Penis (tissue), 1 donor: ENCODE results near the genes PEX10 and PRDM16.

- PRO-cap = no peak
These were observed 46.2 kb downstream of the SKI start for GRCh38 chr1:2274113-2275011.

DNA sequence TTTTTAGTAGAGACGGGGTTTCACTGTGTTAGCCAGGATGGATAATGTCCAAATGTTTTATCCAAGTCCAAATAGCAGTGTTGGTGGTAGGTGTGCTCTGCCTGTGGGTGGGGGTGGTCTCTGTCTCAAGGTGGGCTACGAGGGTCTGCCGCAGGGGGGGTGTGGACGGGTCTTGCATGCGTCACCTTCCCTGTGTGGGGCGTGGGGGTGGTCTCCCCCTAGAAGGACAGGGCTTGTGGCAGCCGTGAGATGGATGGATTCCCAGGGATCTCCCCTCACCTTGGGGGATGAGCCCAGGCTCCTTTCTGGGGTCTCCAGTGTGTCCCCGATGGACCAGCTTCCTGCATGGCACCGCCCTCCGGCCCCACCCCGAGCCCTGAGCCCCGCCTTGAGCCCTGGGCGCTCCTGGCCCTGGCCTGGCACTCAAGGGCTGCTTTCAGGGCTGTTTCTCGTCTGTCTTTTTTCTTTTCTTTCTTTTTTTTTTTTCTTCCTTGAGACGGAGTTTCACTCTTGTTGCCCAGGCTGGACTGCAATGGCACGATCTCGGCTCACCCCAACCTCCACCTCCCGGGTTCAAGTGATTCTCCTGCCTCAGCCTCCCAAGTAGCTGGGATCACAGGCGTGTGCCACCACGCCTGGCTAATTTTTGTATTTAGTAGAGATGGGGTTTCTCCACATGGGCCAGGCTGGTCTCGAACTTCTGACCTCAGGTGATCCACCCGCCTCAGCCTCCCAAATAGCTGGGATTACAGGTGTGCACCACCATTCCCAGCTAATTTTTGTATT is 59.6 kb downstream of the SKI start:
- PRO-cap = no peak

- PRO-cap = no peak
These were observed 7.0 kb downstream of the MORN1 start for GRCh38 chr1:2384067-2384962.

DNA sequence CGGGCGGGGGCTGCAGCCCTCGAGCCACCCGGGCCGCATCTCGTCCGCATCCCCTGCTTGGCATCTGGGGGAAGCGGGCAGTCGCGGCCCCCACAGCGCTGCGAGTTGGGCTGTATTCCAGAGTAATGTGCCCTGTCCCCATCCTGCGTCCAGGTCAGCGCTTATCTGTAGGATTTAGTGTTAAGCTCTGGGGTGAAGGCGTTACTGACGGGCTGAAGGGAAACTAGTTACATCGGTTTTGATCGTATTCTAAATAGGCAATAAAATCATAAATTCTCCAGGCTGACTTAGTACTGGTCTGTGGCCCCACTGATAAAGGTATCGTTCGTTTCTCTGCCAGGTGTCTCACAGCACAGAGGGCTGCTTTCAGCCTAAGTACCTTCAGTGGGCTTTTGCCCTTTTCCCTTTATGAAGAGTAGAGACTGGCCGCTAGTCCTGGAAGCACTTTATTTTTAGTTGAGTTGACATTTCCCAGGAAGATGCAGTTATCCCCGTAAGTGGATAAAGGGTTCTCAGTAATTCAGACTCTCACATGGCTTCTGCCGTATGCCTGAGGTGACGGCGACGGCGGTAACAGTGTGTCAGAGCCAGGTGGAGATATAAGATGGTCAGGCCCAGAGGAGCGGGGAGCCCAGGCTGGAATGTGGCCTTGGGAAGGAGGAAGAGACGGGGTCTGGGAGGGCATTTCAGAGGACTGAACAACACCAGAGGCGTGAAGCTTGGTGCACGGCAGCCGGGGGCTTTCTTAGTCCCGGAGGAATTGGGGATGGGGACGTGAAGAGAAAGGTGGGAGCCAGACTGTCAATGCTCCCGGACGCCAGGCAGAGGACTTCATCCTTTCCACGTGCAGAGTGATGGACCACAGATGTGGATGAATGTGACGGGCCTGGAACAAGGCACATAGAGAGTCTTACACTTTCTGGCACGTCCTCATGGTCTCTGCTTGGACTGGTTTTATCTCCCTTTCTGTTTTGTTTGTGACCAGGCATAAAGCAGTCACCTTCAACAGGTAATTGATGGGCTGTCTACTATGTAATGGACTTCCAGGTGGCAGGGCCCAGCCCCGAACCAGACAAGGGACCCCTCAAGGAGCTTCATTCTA is 933 bp downstream of the RER1 start:
- PRO-cap = no peak

DNA sequence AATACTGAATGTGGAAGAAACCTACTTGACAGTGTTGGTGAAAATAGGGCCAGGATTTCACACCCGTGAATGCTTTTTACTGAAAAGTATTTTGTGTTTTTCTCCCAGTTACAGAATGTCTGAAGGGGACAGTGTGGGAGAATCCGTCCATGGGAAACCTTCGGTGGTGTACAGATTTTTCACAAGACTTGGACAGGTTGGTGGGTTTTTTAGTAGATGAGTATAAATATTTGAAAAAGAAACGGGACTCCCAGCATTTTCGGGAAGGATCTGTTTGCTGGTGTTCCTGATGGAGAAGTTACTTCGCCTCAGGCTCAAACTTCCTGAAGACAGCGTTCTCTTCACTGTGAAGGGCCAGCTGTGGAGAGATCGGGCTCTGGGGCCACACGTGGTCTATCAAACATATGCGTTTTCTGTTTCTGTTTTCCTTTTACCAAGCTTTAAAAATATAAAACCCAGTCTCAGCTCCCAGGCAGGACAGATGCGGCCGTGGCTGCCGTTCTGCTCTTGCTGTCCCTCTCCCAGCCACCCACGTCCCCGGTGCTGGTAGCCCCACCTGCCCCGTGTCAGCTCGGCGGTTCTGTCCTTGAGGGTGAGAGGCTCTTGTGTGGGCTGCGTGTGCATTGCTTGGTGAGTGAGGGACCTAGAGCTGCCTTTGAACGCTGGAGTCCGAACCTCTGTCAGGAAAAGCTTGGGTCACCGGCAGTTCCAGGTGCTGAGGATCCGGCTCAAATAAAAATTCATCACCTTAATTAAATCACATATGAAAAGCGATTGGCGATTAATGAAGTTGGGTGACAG is 4.2 kb downstream of the RER1 start:
- PRO-cap = no peak

DNA sequence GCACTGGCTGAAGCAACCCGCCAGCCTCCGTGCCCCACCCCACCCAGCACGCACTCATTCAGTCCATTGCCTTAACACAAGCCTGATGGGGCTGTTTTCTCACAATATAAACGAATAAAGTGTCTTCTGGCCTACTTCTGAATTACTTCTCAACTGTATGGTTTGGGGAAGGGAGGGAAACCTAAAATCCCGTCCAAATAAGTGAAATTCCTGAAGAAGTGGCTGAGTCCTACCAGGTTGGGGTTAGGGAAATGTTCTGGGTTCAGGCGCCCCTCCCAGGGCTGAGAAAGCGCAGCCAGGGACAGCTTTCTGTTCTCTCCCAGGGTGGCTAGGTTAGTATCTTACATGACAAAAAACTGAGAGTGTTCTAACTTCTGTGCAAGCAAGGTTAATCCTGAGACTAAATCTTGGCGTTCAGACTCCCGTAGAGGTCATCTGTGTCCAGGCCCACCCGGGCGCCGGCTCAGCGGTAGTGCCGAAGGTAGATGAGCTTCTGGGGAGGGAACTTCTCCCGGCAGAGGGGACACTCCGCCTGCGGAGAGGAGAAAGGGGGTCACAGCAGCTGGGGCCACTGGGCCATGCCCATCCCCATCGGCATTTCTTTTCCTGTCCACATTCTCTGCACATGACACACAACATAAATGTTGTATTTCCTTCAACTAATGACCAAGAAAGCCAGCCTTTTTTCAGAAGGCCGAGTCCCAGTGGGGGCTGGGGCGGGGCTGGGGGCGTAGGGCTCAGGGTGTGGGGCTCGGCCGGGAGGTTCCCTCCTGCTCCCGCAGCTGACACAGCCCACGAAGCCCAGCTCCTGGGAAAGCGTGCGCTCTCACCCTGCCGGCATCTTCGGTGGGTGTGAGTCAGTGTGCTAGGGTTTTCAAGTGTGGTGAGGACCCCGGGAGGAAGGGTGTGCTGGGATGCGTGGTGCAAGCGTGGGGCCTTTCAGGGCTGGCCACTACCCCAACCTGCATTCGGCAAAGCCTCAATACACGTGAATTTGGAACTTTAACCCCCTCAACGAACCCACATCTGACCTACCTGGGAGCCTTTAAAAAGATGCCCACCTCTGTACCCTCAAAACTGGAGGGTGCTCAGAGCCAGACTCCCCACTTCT is 6.7 kb downstream of the PEX10 start:
- PRO-cap = no peak

GRCh38 chr1:2411777-2412635 is at the start of gene PEX10:
TSS of gene PEX10 (minus strand) at chr1:2412564.
- PRO-cap = unidirectional peak, minus-strand start at chr1:2412333; bidirectional peak, plus-strand start at chr1:2412785, minus-strand start at chr1:2412543

DNA sequence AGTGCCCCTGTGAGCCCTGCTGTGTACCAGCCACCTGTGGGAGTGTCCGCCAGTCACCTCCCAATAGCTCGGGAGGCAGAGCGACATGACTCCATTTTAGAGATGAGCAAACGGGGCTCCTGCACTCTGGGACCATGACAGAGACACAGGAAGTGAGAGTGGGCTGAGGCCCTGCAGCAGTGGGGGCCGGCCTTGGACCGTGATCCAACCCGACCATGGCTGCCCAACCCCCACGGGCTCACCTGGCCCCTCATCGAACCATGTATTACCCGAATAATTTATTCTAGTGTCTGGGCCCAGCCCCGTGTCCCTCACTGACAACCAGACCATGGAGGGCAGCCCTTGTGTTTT is 8.5 kb upstream of the TNFRSF14 start:
- PRO-cap = no peak

- PRO-cap = no peak
These were observed 3.4 kb downstream of the TNFRSF14 start for GRCh38 chr1:2559493-2559990.

GRCh38 chr1:2564081-2564566 is 8.0 kb downstream of the TNFRSF14 start:
- PRO-cap = no peak

GRCh38 chr1:2564622-2565555 is 8.7 kb downstream of the TNFRSF14 start:
- PRO-cap = no peak

GRCh38 chr1:2813016-2813415 is 11.5 kb upstream of the TTC34 start:
- PRO-cap = no peak

GRCh38 chr1:2927397-2927813 is 93.9 kb upstream of the ACTRT2 start:
- PRO-cap = no peak

DNA sequence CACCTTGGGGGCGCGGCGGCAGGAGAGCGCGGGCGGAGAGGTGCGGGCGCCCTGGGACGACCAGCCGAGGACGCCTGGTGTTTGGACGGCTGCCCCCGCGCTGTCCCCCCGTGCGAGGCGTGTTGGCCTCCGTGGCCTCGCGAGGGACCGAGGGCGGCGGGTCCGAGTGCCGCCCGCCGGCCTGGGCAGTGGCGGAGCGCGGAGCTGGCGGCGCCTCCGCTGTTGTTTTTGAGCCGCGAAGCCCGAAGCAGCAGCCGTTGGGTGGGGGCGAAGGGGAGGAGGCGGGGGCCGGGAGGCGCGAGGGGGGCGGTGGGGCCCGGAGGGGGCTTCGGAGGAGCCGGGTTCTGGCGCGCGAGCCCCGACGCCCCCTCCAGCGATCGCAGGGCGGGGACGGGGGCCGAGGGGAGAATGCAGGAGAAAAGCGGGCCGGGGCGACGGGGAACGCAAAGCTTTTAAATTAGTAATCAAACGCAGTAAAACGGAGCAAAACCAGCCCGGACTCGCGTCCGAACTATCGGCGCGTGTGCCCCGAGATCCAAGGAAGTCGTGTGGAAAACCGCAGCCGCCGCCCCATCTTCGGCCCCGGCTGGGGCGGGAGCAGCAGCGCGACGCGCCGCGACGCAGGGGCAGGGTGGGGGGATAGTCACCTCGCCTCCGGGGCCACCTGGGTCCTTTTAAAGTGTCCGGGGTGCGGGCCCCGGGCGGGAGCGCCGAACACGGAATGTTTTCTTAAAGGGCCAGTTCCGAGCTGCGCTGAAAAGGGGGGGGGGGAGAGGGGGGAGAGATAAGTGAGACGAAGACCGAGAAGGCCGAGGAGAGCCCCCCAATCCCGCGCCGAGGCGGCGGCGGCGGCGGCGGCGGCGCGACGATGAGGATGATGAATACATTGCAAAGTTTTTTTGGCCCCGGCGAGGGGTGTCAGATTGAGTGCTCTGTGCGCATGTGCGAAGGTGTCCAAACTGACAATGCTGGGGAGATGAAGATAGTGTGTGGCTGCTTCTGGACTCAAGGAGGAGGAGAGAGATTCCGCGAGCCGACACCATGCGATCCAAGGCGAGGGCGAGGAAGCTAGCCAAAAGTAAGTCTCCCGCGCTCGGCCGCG is at the start of gene PRDM16:
TSS of gene PRDM16 (plus strand) at position 985 of the 1,102 bp plus-strand sequence.
- PRO-cap = unidirectional peak, plus-strand start at position 162 of the sequence; unidirectional peak, plus-strand start at position 390 of the sequence; bidirectional peak, plus-strand start at position 579 of the sequence, minus-strand start at position 548 of the sequence; bidirectional peak, plus-strand start at position 965 of the sequence, minus-strand start at position 1,016 of the sequence

- PRO-cap = no peak
These were observed 3.7 kb downstream of the PRDM16 start for GRCh38 chr1:3072499-3073336.

DNA sequence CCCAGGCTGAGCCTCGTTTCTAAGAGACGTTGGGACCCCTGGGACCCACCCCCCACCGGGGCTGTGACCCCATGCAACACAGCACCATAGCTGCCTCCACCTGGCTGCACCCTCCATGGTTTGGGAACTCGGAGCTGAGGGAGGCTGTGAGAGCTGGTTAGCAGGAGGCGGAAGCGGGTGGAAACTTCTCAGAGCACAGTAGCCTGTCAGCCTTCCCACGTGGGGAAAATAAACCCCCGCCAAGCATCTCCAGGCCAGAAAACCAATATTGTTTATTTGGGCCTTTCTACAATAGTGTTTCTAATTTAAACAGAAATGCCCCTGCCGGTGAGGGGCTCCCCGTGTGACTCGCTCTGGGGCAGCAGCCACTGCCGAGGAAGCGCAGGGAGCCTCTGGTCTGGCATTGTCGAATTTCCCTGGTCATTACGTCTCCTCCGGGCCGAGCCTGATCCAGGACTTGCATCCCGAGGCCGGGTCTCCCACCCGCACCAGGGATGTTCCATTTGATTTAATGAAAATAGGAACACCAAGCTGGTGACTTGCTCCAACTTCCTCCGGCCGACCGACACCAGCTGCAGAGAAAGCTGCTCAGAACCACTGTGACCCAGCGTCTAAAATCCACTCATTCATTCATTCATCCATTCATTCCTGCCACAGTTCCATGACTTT is 20.4 kb downstream of the PRDM16 start:
- PRO-cap = no peak

- PRO-cap = no peak
These were observed 119.0 kb downstream of the PRDM16 start for GRCh38 chr1:3187853-3188619.

DNA sequence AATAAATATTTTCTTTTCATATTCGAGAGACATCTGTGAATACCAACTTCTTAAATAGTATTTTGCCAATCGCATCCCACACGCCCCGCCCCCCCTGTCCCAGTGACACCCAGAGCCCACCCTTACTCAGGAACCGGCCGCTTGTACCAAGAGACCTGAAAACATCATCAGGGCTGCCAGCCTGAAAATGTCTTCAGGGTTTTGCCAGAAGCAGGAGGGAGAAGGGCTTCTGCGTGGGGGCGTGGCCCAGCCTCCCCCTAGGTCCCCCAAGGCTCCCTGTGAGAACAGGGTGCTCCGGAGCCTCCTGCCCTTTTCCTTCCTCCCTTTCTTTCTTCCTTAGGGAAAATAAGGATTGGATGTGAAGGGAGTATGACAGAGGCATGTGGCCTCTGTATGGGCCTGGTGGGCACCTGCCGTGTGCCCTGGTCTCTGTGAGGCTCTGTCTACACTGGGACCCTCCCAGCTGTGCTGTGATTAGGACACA is 126.5 kb downstream of the PRDM16 start:
- PRO-cap = no peak

- PRO-cap = no peak
These were observed 169.4 kb downstream of the PRDM16 start for GRCh38 chr1:3238316-3238872.

DNA sequence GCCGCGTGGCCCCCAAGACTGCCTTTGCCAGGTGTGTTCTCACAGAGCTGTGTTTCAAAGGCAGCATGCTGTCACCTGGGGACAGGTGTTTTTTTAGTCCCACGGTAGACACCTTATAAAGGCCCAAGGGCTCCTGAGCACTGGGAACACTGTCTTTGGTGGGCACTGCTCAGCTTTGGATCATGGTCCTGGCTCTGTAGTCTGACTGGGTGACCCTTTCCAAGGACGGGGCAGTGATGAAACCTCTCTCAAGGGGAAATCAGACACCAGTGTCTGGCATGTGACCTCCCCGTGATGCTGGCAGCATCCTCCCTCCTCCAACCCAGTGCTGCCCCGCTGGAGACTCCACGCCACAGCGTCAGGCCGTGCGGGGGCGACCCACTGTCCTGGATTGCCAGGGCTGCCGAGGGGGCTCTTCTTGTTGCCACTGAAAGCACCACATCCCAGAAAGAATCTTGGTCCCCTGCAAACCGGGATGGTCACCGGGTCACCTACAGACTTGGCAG is 146.5 kb upstream of the ARHGEF16 start:
- PRO-cap = no peak